SJSA1 (cell line): Measurements from ENCODE around the gene BARX2.

DNA sequence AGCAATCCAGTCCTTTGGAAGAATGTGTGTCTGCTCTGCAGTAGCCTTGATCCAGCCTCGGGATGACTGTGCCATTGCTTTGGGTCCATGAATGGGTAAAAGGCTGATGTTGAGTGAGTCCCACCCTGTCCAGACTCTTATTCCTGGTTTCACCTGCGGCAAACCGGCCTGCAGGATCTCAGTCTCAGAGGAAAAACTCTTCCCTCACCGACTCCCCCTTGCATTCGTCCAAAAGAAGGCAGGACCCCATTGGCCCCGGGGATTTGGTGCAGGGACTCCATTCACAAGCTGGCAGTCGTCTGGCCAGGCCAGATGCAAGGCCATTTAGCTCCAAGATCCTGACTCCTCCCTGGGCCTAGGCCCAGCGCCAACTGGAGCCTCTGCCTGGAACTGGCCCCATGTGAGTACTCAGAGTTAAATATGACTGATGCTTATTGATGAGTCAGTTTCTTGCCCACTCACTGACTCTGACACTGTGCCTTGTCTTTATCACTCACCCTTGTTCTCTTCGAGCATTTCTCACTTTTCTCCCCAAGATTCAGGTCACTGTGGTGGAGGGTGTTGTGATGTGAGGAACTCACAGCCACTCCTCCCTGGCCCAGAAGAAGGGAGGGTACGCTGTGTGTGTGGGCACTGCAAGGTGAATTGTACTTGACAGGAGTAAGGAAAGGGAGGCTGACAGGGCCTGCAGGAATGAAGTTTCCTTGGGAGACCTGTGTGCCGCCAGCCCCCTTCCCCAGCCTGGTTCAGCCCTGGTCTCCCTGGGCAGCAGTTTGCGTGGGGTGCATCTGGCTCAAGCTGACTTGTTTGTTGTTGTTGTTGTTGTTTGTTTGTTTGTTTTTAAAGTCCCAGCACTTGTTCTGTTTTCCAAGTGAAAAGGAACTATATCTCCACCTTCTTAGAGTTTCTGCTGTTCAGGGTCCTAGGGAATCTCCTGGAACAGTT, 23.3 kb upstream of the ST3GAL4 start:
- RAMPAGE, long total RNA: no peak

DNA sequence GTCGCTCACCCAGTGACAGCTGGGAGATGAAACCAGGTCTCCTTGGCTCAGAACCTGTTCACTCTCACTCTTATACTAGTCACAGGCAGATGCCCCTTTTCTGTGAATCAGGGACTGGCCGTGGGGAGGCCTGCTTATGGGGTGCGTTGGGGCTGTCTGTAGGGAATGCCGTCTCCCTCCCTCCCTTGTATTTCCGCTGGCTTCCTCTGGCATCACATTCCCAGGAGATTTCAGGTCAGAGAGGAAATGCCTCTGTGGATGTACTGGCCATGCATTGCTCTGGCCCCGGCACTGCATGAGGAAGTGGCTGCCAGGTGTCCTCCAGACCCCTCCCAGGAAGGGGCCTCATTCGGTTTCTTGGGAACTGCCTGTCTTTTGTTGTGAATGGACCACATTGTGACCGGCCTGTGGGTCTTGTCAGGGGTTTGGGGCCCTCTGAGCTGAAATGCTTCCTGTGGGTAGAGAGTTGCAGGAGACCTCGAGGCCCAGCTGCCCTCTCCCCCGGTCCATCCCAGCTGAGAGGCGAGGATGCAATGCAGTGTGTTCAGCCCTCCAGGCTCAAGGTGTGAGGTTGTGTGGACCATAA, 18.9 kb upstream of the ST3GAL4 start:
- RAMPAGE, long total RNA: no peak

- RAMPAGE, long total RNA: no peak
These were observed 47.7 kb downstream of the ST3GAL4 start for GRCh38 chr11:126402949-126403824.

- RAMPAGE, long total RNA: no peak
These were observed 71.8 kb downstream of the ST3GAL4 start for GRCh38 chr11:126427229-126427660.

DNA sequence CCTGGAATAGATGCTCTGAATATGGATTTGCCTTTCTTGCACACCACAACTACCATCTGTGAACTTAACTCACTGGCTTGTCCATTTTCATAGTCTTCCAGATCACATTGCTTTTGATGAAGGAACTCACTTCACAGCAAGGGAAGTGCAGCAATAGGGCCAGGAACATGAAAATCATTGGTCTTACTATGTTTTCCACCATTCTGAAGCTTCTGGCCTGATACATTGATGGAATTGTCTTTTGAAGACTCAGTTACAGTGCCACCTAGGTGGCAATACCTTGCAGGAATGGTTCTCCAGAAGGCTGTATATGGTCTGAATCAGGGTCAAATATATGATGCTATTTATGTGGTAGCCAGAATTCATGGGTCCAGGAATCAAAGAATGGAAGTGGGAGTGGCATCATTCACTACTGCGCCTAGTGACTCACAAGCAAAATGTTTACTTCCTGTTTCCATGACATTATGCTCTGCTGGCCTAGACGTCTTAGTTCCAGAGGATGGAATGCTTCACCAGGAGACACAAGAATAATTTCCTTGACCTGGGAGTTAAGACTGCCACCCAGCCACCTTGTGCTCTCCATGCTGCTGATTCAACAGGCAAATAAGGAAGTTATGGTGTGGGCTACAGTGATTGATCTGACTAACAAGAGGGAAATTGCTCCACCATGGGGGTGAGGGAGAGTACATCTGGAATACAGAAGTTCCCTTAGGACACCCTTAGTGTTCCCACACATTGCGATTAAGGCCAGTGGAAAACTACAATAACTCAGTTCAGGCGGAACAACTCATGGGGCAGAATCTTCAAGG, 491.9 kb downstream of the ETS1 start:
- RAMPAGE, long total RNA: no peak

DNA sequence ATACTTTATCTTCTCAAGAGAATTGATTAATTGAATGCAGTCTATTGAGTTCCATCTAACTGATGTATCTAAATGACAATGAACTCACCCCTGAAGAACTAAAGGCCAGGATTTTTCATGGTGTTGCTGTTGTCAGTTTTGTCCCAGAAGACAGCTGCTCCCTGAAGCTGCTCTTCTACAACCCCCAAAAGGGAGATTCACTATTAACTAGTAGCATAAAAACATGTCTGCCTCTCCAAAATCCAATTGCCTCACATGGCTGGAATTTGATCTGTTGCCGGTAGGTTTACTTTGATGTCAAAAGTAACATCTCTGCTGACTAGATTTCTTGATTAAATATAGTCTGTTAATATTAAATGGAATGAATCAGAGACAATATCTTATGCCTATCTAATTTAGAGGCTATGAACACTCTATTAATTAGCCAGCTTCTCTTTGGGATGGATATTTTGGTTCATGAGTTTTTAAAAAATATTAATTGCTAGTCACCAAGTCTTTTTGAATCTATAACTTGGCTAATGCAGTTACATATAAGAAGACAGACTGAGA, 425.4 kb downstream of the ETS1 start:
- RAMPAGE, long total RNA: no peak

DNA sequence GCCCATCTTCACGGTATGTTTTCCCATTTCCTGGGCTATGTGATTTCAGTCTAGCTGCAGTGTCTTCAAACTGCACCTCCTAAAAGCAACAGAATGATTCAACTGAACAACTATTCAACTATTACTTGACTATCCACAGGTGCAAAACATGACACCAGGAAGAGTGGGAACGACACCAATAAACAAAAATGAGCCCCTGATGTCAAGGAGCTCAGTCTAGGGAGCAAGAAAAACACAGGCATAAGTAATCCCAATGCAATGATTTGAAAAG, 285.7 kb downstream of the ETS1 start:
- RAMPAGE, long total RNA: no peak

DNA sequence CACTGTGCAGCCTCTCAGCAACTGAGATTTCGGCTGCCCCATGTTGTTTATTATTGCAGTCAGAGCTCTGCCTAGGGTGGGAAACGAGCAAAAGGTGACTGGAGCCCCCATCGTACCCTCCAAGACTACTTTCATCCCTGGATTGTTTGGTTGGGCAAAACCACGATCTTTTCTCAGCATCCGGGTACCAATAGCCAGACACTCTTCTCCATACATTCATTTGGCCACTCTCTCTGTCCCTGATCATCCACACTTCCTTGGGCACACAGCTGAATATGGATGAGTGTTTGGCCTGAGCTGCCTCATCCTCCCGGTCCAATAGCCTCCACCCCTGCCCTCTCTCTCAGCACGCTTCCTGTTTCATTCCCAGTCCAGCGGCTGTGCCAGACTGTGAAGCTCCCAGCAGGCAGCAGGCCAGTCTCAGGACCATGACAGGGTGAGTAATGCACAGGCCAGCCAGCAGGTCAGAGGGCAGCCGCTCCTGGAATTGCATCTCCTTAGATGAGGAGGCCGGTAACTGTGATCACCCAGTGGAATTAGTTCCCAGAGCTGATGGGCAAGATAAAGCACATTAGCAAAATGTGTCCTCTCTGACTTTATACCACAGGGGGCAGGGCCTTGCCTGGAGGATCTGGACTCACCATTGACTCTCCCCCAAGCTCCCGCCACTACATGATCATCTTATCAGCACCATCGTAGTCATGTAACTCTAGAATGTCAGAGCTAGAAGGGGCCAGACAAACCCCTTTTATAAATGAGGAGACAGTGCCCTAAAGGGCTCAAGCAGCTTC, 251.2 kb downstream of the ETS1 start:
- RAMPAGE, long total RNA: no peak

GRCh38 chr11:128451367-128452175, 135.8 kb downstream of the ETS1 start:
- RAMPAGE, long total RNA: no peak

- RAMPAGE, long total RNA: no peak
These were observed 122.4 kb downstream of the ETS1 start for GRCh38 chr11:128464748-128465622.

GRCh38 chr11:128505316-128506174, 81.8 kb downstream of the ETS1 start:
- RAMPAGE, long total RNA: no peak

GRCh38 chr11:128506265-128506869, 81.0 kb downstream of the ETS1 start:
- RAMPAGE, long total RNA: no peak

DNA sequence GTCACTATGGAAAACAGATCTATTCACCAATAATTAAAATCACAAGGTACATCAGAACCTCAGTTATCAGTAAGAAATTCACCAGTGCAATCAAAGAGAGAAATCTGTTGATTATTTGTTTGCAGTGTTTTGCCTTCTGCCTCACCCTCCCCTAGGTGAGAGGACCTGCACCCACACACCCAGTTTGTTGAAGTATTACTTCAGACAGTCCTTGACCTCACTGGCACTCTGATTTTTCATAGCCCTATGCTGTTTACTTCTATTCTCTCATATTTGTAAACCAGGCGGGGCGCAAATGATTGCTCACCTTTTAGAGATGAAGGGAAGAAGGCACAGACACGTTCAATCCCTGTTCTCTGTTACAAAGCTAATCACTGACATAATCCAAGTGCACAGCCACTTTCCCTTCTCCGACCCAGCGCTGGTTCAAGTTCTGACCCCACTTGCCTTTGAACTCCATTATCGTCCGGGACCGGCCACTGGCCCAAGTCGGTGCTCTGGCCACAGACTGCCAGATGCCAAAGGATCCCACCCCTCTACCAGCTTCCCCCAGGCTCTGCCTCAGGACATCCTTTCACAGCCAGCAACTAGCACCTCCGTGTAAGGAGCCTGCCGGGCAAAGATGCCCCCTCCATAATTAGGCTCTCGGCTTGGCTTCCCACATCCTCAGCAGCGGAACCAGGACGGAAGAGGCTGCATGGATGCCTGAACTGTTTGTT, 1.7 kb downstream of the ETS1 start:
- RAMPAGE, long total RNA: no peak

DNA sequence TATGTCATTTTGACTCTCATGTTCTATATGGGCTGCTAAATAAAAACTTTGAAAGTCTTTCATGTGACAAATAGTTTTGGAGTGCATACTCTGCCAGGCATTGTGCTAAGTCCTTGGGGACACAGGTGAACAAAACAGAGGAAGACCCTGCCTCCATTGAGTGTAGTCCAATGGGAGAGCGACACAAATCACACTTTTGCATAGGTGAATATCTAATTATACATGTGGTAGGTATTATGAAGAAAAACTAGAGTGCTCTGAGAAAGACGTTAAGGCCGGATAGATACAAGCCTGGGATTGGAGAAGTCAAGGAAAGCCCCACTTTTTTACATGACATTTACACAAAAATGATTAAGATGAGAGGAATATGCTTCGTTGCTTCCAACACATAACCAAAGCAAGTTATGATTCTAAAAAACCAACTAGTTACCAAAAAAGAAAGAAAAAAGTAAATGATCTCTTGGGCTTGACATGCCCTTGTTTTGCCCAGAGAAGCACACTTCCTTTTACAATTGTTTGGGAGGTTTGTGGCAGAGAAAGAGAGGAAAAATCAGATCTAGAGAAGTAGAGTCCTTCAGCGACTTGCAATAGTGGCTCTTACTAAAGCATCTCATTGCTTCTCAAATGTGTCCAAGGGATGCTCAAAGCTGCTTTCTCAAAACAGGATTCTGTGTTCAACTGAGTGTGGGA, 38.6 kb downstream of the FLI1 start:
- RAMPAGE, long total RNA: no peak

- RAMPAGE, long total RNA: no peak
These were observed 74.2 kb downstream of the FLI1 start for GRCh38 chr11:128767864-128768674.

DNA sequence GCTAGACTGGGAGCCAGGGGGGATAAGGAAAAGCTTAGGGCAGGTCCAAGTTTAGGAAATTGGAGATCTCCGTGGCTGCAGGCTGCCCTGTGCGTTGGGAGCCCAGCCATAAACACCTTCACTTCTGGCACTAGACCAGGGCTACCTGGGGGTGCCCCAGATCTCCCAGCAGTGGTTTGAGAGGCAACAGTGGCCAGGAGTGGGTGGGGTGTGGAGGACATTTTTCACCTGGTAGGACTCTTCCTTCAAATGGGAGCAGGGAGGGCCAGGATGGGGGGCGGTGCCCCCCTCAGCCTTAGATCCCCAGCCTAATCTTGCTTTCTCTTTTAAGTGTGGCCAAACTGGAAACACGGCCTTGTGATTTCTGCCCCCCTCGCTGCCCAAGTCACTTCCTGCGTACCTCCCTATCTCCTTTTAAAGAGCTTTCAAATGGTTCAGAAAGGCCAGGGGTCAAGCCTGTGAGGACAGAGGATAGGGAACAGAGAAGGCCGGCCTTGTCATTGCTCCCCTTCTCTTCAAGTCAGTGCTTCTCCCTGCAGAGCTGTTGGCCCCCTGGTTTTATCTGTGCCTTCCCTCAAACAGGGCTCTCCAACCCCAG, 777 bp downstream of the KCNJ5 start:
- RAMPAGE, long total RNA: no peak

- RAMPAGE, long total RNA: no peak
These were observed 61.3 kb upstream of the TP53AIP1 start for GRCh38 chr11:129003709-129004539.

DNA sequence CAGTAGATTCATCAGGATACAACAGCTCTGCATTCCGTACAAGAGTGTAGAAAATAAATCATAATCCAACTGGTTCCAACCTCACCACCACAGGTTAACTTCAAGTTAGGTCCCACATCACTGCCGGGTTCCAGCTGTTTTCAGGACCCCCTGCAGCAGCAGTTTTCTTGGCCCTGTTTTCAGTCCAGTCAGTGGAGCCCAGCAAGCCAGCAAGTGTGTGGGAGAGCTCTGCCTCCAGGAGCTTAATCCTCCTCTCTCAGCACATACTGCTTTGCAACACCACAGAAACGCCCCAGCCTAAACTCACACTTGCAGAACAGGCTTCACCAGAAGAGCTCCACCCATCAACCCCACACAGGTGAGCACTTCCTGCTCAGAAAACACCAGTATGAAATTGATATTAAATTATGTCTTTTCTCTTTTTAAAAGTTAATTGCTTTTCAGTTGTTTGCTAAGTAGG, 81.3 kb upstream of the TP53AIP1 start:
- RAMPAGE, long total RNA: no peak

GRCh38 chr11:129221881-129222306, 29.8 kb upstream of the ARHGAP32 start:
- RAMPAGE, long total RNA: no peak

GRCh38 chr11:129375323-129376310, at the start of gene BARX2:
BARX2 (plus strand) TSS chr11:129375848.
- RAMPAGE, long total RNA: no peak